Diencephalon (tissue), 2 donors: ENCODE measurements around a stretch of chr13.

- RAMPAGE, long total RNA, result no peak
Observed at GRCh38 chr13:23579032-23580142, 9.2 kb downstream of the TNFRSF19 start.

- RAMPAGE, long total RNA, result no peak
Observed at GRCh38 chr13:23656515-23656867, 86.3 kb downstream of the TNFRSF19 start.

DNA sequence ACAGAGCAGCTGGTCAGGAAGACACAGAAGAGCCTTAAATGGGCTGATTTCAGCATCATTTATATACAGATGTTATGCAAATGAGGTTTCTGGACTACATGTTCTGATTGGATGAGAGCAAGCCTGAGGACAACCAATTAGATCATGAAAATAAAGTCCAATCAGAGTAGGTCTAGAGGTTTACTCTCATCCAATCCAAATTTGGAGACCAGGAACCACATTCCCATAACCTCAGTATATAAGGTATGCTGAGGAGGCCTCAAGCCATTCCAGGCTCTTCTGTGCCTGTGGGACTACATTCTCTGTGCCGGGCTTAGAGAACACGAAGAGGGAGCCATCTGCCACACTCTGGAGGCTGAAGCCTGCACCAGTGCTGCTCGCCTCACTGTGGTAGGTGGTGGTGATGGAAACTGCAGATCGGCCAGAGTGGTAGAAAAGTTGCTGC, 144.7 kb downstream of the TNFRSF19 start:
- RAMPAGE, long total RNA, result no peak

DNA sequence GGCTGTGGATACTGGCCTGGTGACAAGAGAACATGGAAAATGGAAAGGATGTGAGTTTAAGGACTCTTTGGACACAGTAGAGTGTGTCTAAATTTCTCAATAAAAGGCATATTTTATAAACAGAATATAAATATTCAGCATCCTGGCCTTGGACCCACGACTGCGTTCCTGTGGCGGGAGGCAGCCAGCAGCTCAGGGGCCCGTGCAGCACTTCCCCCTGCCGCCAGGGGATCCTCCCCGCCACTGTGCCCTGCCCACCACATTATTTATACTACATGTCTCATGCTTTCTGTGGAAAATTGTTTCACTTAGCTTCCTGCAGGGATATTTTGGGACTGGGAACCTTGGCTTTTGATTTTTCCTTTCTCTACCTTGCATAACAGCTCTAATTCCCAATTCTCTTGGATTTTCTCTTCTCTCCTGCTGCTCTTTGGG, 107.9 kb upstream of the SPATA13 start:
- RAMPAGE, long total RNA, result no peak

DNA sequence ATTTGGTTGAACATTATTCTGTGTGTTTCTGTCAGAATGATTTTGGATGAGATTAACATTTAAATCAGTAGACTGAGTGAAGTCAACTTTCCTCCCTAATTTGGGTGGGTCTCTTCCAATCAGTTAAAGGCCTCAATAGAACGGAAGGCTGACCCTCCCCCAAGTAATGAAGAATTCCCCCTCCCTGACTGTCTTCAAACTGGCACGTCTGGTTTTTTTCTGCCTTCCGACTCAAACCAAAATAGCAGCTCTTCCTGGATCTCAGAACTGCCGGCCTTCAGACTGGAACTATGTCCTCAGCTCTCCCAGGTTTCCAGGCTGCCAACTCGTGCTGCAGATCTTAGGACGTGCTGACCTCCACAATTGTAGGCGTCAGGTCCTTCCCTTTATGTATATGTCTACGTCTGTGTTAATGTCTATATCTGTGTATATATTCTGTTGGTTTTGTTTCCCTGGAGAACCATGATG, 89.9 kb upstream of the SPATA13 start:
- RAMPAGE, long total RNA, result no peak

GRCh38 chr13:24130225-24130765, 30.2 kb upstream of the SPATA13 start:
- RAMPAGE, long total RNA, result no peak

GRCh38 chr13:24148528-24149181, 11.9 kb upstream of the SPATA13 start:
- RAMPAGE, long total RNA, result no peak

DNA sequence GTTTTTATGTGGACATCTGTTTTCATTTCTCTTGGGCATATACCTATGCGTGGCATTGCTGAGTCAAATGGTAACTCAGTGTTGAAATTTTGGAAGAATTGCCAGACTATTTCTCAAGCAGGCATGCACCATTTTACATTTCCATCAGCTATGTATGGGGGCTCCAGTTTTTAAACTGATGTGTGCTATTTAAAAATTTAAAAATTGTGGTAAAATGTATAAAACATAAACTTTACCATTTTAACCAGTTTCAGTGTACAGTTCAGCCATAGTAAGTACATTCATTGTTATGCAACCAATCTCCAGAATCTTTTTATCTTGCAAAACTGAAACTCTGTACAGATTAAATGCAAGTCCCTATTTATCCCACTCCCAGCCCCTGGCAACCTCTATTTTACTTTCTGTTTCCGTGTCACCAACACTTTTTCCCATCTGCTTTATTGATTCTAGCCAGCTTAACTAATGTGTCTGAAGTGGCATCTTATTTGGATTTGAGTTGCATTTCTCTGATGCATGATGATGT, 18.8 kb downstream of the SPATA13 start:
- RAMPAGE, long total RNA, result no peak

DNA sequence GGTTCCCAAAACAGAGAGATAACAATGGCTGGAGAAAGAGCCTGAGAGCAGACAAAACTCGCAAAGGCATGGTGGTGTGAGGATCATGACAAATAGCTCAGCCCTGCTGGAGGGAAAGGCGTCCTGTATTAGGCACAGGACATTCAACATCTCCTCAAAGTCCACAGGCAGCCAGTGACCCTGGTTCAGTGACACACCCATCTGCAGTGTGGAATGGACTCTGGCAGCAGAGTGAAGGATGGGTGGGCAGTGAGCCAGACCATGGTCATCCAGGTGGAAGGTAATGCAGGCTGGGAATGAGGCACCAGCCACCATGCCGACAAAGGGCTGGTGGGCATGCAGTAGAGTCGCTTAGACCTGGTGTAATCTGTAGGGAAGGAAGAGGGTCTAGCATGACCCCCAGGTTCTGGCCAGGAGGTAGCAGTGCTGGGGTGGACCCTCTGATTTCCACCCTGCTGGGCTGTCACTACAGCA, 57.5 kb downstream of the SPATA13 start:
- RAMPAGE, long total RNA, result no peak

- RAMPAGE, long total RNA, result no peak
Observed at GRCh38 chr13:24252062-24252660, 57.2 kb upstream of the C1QTNF9 start.

DNA sequence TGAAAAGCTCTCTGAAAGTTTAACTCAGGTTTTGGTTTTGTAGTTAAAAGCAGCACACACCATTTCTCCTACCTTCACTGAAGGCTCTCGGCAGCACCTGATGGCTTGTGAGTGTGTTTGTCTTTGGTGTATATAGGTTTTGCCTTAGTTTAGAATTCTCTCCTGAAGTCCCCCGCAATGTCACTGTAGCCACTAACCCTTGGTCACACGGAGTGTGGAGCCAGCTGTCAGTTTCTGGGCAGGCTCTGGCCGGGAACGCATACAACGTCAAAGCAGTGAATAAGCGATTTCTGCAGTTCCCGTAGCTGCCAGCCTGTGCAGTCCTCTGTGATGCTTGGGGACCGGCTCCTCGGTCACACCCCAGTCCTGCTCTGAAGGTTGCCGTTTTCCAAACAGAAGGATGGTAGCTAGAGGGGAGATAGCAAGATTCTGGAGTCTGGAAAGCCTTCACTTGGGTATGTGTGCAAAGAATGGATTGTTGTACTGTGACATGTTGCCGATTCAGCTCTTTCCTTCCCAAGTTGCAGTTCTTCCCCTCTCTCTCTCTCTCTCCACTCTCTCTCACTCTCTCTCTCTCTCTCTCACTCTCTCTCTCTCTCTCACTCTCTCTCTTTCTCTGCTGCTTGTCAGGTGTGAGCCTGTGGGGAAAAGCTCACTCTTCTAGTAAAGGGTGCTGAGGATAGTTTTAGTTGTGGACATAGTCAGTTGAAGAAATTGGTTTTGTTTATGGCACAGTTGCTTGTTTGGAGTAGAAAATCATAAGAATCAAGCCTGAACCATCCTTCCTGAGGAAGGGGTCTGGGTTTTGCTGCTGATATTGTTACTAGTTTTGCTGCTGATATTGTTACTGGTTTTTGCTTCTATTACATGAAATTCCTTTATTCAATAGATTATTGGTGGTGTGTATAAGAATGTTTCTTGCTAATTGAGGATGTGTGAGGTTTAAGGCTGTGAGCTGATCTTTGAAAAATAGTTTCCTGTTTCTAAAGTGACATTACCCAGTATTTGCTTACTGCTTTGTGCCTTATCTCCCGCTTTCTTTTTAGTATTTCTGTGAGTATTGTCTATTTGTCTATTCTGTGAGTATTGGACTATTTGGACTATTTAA, 38.6 kb upstream of the C1QTNF9 start:
- RAMPAGE, long total RNA, result no peak

GRCh38 chr13:24276005-24276657, 33.2 kb upstream of the C1QTNF9 start:
- RAMPAGE, long total RNA, result no peak

DNA sequence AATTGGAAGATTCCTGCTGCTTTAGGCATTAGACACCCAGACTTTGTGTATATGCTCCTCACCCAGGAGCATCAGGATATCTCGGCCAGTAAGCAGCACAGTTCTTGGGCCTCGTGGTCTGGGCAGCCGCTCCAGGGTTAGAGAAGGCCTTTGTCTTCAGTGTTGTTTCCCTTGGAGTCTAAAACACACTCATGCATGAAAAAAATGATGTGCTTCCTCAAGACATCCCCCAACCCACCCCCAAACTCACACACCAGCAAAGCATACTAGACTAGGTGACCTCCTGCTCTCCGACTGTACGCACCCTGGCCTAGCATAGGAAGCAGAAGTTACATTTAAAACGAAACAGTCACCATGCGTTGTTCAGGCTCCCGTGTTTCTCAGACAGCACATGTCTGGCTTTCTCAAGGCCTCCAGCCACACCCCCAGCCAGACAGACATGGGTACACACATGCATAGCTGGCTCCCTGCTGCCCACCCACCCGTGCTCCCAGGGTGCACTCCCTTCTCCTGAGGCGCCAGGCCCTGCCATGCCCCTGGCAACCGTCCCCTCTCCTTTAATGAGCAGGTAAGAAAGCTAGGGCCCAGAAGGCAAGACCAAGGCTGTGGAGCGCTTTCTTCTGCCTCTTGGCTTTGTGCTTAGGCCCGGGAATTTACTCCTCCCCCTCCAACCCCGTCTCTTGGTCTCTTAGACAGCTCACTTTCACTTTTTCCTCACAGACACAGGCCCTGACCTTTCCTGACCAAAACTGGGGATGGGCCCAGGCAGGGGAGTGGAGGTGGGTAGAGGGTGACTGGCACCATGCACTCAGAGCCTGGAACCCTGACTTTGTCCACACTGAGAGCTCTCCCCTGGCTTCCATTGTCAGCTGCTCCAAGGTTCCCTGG, 28.6 kb upstream of the C1QTNF9 start:
- RAMPAGE, long total RNA, result no peak

DNA sequence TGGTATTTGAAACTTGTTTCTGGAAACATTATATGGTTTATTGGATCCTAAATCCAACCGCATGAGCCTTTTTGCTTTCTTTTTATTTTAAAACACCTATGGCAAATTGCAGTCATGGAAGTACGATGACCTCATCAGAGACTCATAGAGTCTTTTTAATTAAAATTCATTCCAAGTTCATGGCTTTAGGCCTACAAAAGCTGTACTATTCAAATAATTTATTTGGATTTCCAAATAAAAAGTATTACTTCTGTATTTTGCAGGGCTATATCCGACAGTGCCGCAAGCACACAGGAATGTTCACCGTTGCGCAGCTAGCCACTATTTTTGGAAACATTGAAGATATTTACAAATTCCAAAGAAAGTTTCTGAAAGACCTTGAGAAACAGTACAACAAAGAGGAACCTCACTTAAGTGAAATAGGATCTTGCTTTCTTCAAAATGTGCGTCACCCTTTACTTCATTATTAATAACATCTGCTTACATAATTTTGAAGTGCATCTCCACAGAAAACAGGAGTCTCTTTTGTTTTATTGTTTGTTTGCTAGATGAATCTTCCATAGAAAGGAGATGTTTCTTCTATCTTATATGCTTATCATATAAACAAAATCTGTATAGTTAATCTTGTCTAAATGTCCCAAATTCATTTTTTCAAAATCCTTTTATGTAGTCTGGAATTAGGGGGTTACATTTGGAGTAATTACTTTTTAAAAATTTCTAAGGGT, 20.5 kb upstream of the C1QTNF9 start:
- RAMPAGE, long total RNA, result no peak

GRCh38 chr13:24289738-24290271, 19.6 kb upstream of the C1QTNF9 start:
- RAMPAGE, long total RNA, result no peak

GRCh38 chr13:24473941-24474456, 38.6 kb downstream of the PARP4 start:
- RAMPAGE, long total RNA, result no peak

DNA sequence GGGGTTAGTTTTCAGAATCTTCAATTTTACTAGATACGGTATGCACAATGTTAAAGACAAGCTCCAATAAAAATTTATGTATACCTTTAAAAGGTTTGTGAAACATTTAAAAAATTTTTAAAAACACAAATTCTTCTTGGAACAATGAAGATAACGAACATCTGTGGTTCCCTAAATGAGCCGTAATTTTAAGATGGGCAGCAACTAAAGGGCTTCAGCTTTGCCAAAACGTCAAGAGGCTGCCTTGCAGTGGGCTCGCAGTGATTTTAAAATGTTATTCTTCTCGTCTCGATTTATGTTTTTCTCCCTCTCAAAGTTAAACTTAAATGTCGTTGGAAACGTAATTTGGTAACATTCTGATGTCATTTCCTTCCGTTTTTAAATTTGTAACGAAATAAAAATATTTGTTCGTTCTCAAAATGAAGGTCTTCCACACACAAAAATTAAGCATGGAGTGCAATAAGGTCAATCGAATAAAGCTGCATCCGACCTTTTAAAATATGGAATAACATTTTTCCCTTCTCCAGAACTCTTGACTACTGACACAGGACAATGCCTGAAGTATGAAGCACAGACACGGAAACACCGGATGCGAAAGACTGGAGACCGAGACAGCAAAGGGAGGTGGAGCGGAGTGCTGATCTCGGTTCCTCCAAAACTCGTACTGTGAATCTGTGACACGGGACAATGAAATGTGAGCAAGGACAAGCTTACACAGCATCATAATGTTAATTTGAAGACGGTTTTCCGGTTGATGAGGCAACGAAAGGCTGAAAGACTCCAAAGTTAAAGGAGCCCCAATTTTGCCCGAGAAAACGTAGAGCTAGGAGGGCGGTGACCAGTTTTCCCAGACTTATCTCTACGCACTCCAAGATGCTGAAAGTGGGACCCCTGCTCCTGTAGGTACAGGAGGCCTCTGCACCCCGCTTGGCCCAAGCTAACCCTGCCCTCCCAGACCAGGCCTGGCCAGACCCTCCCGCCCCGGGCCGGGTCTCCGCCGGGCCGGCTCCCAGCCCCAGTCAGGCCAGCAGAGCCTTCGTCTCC, 846 bp downstream of the MTMR6 start:
- RAMPAGE, long total RNA, result no peak

- RAMPAGE, long total RNA, result no peak
Observed at GRCh38 chr13:26025257-26025614, 26.6 kb downstream of the SHISA2 start.

DNA sequence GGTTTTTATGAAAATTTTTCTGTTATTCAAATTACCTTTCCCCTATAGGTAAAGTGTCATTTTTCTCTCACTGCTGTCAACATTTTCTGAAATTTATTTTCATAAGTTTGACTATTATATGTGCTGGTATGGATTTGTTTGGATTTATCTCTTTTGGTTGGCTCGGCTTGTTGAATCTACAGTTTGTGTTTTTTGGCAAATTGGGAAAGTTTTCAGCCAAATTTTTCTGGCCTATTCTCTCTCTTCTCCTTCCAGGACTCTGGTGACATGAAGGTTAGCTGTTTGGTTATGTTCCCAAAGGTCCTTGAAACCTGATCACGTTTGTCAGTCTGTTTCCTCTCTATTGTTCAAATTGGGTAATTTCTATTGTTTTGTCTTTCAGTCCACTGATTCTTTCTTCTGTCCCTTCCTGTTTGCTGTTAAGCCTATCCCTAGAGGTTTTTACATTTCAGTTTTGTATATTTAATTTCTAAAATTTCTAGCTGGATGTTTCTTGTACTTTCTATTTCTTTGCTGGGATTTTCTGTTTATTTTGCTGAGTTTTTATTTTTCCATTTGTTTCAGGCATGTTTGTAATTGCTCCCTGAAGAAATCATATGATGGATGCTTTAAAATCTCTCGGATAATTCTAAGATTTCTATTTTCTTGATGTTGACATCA, 81.5 kb upstream of the SHISA2 start:
- RAMPAGE, long total RNA, result no peak

- RAMPAGE, long total RNA, result no peak
Observed at GRCh38 chr13:26221231-26222105, 646 bp downstream of the RNF6 start.